Adrenal gland (tissue), 7 donors: Measurements from ENCODE around the genes LIMA1, TFCP2, POU6F1 and SMAGP.

- PRO-cap, 3 experiments = no peak in any of the 3 experiments
- RAMPAGE, long total RNA, 4 experiments = no peak in any of the 4 experiments
- RRBS = no CpG with 5 or more reads among the region's 37 CpGs
These were observed 4.7 kb downstream of the AQP2 start for GRCh38 chr12:49955218-49955622.

DNA sequence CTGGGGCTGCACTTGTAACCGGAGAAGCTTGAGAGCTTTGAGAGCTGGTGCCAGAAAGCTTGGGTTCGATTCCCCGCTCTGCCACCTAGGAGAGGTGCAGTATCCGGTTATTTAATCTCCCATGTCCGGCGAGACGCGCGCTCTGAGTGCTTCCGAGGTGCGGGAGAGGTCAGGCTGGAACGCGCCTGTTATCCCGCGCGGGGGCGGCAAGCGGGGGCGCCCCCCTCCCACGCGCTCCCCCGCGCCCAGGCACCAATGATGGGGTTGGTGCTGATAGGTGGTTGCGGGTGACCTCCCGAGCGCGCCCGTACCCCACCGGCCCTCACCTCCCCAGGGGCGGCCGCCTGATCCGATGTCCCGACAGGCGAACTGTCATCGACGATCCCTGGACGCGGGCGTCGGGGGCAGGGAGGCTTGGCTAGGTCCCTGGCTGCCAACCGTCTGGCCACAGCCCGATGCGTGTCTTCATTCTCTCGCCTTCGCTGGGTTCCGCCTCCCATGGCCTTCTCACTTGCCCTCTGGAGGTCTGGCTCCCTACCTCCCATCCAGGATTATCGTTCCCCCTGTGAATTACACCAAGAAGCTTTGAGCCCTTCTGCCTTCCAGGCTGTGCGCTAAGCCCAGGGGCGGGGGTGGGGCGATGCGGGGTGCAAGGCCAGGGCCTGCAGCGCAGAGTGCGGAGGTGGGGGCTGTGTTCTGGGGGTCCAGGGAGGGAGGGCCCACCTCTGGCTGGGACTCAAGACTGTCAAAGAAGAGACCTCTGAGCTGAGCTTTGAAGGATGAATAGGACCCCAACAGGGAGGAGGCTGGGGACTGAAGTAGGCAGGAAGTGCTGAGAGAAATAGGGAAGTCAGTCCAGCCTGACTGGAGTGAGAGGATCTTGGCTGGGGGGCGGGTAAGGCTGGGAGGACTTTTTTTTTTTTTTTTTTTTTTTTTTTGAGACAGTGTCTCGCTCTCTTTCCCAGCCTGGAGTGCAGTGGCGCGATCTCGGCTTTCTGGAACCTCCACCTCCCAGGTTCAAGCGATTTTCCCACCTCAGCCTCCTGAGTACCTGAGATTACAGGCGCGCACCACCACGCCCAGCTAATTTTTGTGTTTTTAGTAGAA, 7.7 kb upstream of the RACGAP1 start:
- PRO-cap, 3 experiments = peak in 3 of 3 experiments; most common minus-strand start position 834 of the sequence (in 3)
- RAMPAGE, long total RNA, 4 experiments = start-site peak on the minus strand in 1 of 4 experiments, centred at position 816 of the sequence, 9 reads per replicate
- RRBS = 41% methylated on average over 3 of the region's 62 CpGs

- PRO-cap, 3 experiments = peak in 3 of 3 experiments; most common plus-strand start chr12:50112459 (in 2); most common minus-strand start chr12:50112495 (in 3)
- RAMPAGE, long total RNA, 4 experiments = no peak in any of the 4 experiments
- RRBS = no CpG with 5 or more reads among the region's 20 CpGs
These were observed 369 bp downstream of the COX14 start for GRCh38 chr12:50112366-50112843.

GRCh38 chr12:50175857-50176515, 8.8 kb upstream of the CERS5 start:
- PRO-cap, 3 experiments = peak in 1 of 3 experiments; most common minus-strand start chr12:50176216 (in 1)
- RAMPAGE, long total RNA, 4 experiments = no peak in any of the 4 experiments
- RRBS = no CpG with 5 or more reads among the region's 5 CpGs

DNA sequence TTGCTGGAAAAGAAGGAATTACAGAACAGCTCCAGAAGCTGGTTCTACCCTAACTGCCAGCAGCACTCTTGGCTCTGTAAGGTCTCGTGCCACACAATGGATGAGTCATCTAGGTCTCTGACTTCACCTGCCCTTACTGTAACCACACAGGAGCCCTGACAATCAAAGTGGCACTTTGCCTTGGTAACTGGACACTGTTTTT, 57.2 kb upstream of the CERS5 start:
- PRO-cap, 3 experiments = no peak in any of the 3 experiments
- RAMPAGE, long total RNA, 4 experiments = no peak in any of the 4 experiments
- RRBS = no CpG with 5 or more reads among the region's 1 CpG

DNA sequence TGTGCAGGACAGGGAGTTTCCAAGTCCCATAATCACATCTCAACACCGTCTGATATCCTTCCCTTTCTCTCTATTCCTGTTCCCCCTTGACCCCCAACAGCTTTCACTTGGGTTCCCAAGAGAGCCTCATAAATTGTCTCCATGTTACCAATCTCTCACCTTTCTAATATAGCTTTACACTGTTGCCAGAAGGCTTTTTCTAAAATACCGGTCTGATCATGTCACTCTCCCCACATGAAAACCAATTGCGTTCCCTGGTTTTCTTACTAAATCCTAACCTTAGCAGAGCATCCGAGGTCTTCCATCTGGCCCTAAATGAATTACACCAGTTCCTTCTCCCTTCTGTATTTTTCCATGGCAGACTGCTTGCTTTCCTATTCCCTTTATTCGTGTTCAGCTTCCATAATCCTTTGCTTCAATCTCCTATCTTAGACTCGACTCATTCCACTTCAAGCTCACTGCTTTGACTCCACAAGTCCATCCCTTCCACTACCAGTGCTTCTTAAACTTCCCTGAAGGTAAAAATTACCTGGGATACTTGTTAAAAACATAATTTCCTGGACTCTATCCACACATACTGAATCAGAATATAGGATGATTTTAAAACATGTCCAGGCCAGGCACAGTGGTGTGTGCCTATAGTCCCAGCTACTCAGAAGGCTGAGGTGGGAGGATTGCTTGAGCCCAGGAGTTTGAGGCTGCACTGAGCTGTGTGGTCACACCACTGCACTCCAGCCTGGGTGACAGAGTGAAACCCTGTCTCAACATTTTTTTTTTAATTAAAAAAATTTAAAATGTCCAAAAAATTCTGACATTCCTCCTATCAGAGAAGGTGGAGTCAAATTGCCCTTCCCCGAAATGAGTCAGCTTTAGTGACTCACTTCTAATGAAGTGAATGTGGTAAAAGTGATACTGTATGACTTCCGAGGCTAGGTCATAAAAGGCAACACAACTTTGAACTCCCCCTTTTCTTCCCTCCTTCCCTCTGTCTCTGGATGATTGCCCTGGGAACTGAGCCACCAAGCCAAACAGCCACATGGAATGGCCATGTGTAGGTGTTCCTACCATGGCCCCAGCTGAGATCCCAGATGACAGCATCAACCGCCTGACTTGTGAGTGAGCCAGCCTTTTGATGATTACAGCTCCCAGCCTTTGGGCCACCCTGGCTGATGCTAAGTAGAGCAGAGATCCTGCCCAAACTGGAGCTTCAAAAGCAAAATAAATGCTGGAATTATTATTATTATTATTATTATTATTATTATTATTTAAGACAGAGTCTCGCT, 36.5 kb downstream of the LIMA1 start:
- PRO-cap, 3 experiments = peak in 2 of 3 experiments; most common plus-strand start position 917 of the sequence (in 1); most common minus-strand start position 726 of the sequence (in 1)
- RAMPAGE, long total RNA, 4 experiments = no peak in any of the 4 experiments
- RRBS = no CpG with 5 or more reads among the region's 10 CpGs

DNA sequence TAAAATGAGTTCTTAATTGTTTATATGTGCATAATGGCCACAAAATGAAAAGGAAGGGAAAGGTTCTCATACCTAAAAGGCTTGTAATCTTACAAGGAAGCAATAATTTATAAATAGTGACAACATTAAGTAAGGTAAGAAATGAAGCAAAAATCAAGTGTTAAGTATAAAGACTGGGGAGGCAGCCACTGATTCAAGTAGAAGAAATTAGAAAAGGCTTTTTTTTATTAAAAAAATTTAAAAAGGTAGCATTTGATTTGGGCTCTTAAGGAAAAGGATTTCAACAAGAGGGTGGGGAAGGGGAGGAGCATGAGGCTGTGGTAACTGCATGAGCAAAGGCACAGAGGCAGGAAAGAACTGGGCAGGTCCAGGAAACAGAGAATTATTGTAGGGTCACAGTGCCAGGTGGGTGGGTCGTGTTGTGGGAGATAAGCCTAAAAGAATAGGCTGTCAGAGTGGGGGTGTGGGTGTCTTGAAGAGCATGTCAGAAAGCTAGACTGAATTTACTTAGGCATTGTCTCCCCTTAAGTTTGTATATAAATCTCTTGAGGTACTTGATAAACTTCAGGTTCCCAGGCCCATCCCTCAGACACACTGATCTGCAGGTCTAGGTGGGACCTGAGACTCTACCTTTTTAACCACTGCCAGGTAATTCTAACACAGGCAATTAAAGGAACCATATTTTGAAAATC, 7.8 kb downstream of the LIMA1 start:
- PRO-cap, 3 experiments = peak in 3 of 3 experiments; most common plus-strand start position 453 of the sequence (in 3)
- RAMPAGE, long total RNA, 4 experiments = no peak in any of the 4 experiments
- RRBS = no CpG with 5 or more reads among the region's 1 CpG

- PRO-cap, 3 experiments = peak in 3 of 3 experiments; most common plus-strand start chr12:50283146 (in 2); most common minus-strand start chr12:50283517 (in 3)
- RAMPAGE, long total RNA, 4 experiments = start-site peak on the plus strand in 1 of 4 experiments, at chr12:50283620-50283638 at its widest, 26 reads per replicate; start-site peak on the minus strand in 4 of 4 experiments, at chr12:50283482-50283539 at its widest, 23 to 1,810 reads per replicate
- RRBS = 1% methylated on average over 33 of the region's 55 CpGs
These were observed at the start of gene LIMA1 for GRCh38 chr12:50283034-50283807. Gene LIMA1 (minus strand): TSS chr12:50283520.

DNA sequence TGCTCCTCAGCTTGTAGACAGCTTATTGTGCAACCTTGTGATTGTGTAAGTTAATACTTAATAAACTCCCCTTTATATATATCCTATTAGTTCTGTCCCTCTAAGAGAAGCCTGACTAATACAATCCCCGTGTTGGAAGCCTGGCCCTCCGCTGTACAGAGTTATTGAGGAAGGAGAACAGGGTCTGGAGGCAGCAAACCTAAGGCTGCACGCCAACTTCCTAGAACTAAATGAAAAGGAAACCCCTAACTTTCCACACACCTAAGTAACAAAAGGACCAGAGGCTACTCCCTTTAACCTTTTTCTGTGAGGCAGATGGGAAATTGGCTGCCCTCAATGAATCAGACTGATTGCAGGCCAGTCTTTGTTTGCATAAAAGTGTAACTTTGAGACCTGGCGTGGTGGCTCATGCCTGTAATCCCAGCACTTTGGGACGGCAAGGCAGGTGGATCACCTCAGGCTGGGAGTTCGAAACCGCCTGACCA, 42.6 kb upstream of the LIMA1 start:
- PRO-cap, 3 experiments = no peak in any of the 3 experiments
- RAMPAGE, long total RNA, 4 experiments = no peak in any of the 4 experiments
- RRBS = no CpG with 5 or more reads among the region's 7 CpGs

GRCh38 chr12:50475502-50475987, 29.2 kb upstream of the DIP2B start:
- PRO-cap, 3 experiments = no peak in any of the 3 experiments
- RAMPAGE, long total RNA, 4 experiments = no peak in any of the 4 experiments
- RRBS = no CpG with 5 or more reads among the region's 9 CpGs

DNA sequence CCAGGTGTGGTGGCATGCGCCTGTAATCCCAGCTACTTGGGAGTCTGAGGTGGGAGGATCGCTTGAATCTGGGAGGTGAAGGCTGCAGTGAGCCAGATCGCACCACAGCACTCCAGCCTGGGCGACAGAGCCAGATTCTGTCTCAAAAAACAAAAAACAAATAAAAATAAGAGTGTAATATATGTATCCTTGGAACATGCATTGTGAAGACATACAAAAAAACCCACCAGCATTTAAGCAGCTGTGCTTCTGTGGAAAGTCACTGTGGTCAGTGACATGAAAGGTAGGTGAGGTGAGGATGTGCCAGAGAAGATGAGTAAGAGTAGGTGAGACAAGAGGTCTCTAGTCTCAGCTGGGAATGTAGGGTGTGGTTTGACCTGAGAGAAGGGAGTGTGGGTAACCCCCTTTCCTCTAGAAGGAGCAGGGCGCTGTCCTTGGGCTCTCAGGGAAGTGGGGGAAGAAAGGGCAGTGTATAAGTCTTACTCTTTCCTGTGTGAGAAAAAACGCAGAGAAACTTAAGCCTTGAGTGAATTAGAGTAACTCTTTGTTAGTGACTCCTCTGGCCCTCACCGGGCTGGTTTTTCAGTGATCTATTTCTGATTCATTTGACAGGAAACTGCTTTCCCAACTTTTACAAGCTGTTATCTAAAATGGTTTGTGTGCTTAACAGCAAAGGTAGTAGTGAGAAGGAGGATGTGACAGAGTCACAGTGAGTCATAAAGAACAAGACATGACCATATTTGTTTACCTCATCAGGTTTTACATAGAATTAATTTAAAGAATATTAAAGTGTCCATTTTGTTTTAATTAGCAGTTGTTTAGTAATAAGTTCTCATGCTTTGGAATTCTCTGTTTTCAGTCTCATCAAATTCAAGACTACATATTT, 27.8 kb downstream of the DIP2B start:
- PRO-cap, 3 experiments = no peak in any of the 3 experiments
- RAMPAGE, long total RNA, 4 experiments = no peak in any of the 4 experiments
- RRBS = no CpG with 5 or more reads among the region's 7 CpGs

DNA sequence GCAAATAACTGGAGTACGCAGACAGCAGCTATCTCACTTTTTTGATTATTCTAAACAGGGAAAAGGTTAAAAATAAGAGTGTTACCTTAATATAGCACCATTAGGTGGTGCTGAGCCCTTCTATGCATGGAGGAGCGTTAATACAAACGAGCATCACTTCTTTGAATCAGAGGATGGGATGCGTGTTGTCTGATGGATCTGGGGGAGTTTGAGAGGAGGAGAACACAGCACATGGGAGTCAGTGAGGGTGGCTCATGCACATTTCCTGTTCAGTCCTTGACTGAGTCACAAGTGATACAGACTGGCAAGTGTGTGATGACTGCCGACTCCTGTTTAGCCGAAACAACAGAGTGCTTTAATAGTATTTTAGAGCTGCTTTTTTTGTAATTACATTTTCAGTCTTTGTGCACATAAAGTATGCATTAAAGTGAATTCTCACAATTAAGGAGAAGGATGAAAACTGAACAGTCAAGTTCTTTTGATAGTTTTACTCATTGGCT, 92.7 kb downstream of the DIP2B start:
- PRO-cap, 3 experiments = peak in 2 of 3 experiments; most common plus-strand start position 294 of the sequence (in 2); most common minus-strand start position 210 of the sequence (in 2)
- RAMPAGE, long total RNA, 4 experiments = no peak in any of the 4 experiments
- RRBS = no CpG with 5 or more reads among the region's 6 CpGs

DNA sequence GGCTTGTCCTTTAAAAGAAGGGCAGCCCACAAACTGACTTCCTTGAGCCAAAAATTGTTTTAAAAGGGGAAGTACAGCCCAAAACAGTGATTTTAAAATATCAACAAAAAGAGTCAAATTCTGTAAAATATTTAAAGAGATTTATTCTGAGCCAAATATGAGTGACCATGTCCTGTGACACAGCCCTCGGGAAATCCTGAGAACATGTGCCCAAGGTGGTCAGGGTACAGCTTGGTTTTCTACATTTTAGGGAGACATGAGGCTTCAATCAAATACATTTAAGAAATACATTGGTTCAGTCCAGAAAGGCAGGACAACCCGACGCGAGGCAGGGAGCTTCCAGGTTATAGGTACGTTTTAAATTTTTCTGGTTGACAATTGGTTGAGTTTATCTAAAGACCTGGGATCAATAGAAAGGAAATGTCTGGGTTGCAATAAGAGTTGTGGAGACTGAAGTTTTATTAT, 1.1 kb upstream of the METTL7A start:
- PRO-cap, 3 experiments = peak in 1 of 3 experiments; most common plus-strand start position 303 of the sequence (in 1)
- RAMPAGE, long total RNA, 4 experiments = no peak in any of the 4 experiments
- RRBS = no CpG with 5 or more reads among the region's 5 CpGs

GRCh38 chr12:50928163-50928907, 3.5 kb downstream of the METTL7A start:
- PRO-cap, 3 experiments = no peak in any of the 3 experiments
- RAMPAGE, long total RNA, 4 experiments = no peak in any of the 4 experiments
- RRBS = no CpG with 5 or more reads among the region's 6 CpGs

GRCh38 chr12:50933623-50934099, 8.8 kb downstream of the METTL7A start:
- PRO-cap, 3 experiments = peak in 3 of 3 experiments; most common plus-strand start chr12:50933998 (in 3); most common minus-strand start chr12:50933800 (in 1)
- RAMPAGE, long total RNA, 4 experiments = no peak in any of the 4 experiments
- RRBS = no CpG with 5 or more reads among the region's 2 CpGs

DNA sequence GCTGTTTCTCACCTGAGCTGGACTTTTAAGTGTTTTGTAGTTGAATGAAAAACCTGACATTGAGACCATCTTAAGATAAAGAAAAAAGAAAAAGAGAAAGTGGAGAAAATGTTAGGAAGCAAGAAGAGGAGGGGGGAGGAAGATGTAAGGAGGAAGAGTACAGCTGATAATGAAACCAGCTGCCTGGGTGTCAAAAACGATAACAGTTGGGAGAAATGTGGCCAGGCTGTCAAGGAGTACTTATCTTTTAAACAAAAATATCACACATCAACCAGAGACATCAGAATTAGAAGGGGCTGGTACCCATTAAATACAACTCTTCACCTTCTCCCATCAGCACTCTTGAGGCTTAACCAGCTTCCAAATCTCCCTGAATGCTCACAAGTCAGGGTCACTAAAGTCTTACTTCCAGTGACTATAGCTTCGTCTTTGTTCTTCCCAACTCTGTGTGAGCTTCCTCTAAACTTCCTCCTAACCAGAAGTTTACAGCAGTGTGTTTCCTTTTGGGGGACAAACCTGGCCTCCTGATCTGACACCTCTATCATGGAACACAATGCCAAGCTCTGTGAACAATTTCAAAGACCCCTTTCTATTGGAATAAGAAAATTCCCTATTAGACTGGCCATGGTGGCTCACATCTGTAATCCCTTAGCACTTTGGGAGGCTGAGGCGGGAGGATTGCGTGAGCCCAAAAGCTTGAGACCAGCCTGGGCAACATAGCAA, 4.4 kb downstream of the SLC11A2 start:
- PRO-cap, 3 experiments = no peak in any of the 3 experiments
- RAMPAGE, long total RNA, 4 experiments = no peak in any of the 4 experiments
- RRBS = no CpG with 5 or more reads among the region's 4 CpGs

- PRO-cap, 3 experiments = no peak in any of the 3 experiments
- RAMPAGE, long total RNA, 4 experiments = no peak in any of the 4 experiments
- RRBS = no CpG with 5 or more reads among the region's 23 CpGs
These were observed 688 bp downstream of the LETMD1 start for GRCh38 chr12:51048482-51049547.

GRCh38 chr12:51172599-51173395, at the start of gene TFCP2:
Gene TFCP2 (minus strand): TSS chr12:51173135.
- PRO-cap, 3 experiments = peak in 3 of 3 experiments; most common plus-strand start chr12:51172909 (in 2); most common minus-strand start chr12:51173137 (in 3)
- RAMPAGE, long total RNA, 4 experiments = start-site peak on the minus strand in 3 of 4 experiments, at chr12:51172776-51173094 at its widest, 15 to 31 reads per replicate
- RRBS = 1% methylated on average over 7 of the region's 51 CpGs

- PRO-cap, 3 experiments = peak in 3 of 3 experiments; most common plus-strand start chr12:51218097 (in 3); most common minus-strand start chr12:51217853 (in 3)
- RAMPAGE, long total RNA, 4 experiments = start-site peak on the minus strand in 1 of 4 experiments, at chr12:51218112-51218582 at its widest, 23 reads per replicate
- RRBS = 2% methylated on average over 30 of the region's 59 CpGs
These were observed at the start of gene POU6F1 for GRCh38 chr12:51217735-51218697. Gene POU6F1 (minus strand): TSS chr12:51218062.

DNA sequence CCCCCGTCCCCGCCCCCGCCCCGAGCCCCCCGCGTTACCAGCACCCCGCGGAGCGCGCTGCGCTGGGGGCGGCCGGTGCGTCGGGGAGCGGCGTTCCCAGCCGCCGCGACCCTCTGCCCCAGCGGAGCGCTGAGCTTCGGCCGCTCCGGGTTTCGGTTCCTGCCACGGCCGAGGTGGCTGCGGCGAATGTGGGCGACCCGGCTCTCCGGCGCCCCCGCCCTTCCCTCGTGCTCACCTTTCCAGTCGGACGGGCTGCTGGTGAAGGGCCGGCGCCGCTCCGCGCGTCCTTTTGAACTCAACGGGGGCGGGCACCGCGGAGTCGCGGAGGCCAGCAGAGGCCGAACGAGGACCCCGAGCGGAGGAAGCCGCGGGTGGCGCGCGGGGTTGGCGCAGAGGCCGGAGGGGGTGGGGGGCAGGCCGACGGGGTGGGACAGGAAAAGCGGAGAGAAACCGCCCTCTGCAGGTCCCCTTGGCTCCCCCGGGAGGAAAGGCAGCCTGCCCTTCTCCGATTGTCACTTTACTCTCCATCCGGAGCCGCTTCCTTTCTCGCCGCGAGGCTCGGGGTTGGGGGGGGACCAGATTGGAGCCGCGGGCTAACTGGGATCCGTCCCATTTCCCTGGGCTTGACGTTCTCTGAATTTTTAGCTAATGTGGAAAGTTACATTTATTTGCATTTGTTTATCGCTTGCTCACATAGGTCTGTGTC, at the start of gene SMAGP:
Gene SMAGP (minus strand): TSS at position 395 of the 706 bp plus-strand sequence.
- PRO-cap, 3 experiments = peak in 3 of 3 experiments; most common plus-strand start position 43 of the sequence (in 2); most common minus-strand start position 188 of the sequence (in 1)
- RAMPAGE, long total RNA, 4 experiments = start-site peak on the minus strand in 4 of 4 experiments, centred at positions 262 to 374 of the sequence, 14 to 110 reads per replicate
- RRBS = 1% methylated on average over 34 of the region's 78 CpGs